Thoracic aorta endothelial cell (primary cell): ENCODE data around the gene PPP2R5C.

DNA sequence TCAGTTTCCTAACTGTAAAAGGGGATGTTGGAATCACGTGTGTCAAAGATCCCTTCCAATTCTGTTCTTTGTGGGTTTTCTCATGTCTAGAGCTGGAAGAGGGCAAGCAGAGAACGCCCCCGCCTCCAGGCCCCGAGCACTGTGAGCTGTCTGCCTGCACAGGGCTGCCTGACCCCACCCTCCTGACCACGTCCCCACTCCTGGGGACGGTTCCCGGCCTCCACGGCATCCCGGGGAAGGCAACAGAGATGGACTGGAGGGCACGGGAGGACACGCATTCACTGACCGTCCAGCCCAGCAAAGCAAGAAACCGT, 287.7 kb upstream of the PPP2R5C start:
- CAGE, long polyA plus RNA = no peak

DNA sequence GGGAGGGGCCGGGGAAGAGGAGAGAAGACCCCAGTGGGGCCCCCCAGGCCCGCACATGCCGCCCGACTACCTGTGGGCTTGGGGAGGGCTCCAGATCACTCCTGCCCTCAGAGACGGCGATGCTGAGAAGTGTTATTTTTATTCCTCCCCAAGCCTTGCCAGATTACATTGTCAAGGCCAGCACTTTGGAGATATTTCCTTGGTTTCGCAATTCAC, 285.9 kb upstream of the PPP2R5C start:
- CAGE, long polyA plus RNA = no peak

DNA sequence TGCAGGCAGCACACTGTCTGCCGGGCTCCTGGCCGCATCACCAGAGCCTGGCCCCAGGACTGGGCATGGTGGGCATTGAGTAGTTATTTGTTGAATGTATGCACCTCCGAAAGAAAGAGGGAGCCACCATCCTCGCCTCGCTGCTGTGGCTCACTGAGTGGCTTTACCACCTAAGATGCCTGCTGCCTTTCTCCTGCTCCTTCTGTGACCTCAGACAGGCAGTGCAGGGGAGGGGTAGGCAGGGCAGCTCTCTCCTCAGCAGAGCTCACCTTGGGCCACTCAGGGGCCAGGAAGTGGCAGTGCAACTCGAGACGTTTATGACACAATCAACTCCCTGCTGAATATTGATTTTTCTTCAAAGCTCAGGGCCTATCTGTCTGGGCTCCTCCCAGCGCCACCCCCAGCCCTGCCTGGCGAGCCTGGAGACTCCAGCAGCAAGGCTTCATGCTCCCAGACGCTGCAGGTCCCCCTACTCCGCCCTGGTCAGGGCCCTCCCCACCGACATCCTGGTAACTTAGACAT, 284.5 kb upstream of the PPP2R5C start:
- CAGE, long polyA plus RNA = no peak

DNA sequence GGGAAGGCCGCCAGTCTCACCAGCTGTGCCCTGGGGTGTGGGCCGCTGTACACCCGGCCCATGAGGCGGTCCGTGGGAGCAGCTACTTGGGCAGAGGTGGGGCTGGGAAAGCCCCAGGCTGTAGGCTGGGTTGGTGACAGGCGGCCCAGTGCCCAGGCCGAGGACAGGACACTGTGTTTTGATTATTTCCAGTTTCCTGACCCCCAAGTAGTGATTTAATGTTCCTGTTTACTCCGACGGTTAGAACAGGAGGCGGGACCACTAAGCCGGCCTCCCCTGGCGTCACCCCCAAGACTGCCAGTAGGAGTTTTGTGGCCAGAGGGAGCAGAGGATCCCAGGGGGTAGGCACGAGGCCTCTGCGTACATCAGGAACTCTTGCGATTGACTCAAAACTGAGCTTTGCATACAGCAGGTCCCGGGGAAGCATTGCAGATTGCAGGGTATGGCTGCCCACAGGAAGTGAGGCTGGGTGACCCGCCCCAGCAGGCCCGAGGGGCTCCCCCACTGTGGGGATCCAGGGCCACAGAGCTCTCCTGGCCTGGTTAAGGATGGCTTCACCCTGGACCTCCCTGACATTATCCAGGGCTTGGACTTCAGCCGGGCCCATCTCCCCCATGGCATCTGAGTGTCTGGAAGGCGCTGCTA, 242.7 kb upstream of the PPP2R5C start:
- CAGE, long polyA plus RNA = no peak

- CAGE, long polyA plus RNA = no peak
These were observed at the start of gene PPP2R5C for GRCh38 chr14:101761564-101762647. PPP2R5C (plus strand) TSS chr14:101761709.

DNA sequence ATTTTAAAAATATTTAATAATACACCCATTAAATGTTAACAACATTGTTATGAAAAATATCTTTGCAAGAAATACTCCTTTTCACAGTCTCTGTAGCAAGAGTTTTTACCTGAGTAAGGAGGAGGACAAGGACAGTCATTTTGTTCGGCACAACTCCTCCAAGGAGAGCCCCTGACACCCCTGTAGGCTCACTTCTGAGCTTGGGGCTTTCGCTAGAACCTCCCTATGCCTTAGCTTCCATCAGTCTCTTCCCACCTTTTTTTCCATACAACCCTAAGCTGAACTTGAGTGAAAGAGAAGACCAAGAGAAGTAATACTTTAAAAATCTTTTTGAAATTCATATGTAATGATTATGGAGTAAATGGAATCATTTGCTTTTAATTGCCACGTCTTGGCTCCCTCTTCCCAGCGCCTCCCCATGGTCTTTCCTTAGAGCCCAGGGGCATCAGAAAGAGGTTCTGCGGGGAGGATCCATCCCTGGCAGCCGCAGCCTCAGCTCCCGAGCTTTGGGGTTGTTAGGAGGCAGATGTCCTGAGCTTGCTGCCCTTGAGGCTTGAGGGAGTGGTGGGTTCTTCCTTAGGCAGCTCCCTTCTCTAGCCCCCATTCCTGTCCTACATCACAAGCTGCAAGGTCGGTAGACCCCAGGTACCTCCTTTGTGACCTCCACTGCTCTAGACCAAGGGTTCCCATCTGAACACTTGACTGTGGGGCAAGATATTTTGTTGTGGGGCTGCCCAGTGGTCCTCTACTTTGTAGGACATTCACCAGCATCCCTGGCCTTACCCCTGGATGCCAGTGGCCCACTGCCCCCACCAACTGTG, 6.0 kb downstream of the PPP2R5C start:
- CAGE, long polyA plus RNA = no peak

GRCh38 chr14:101776353-101777006, 15.0 kb downstream of the PPP2R5C start:
- CAGE, long polyA plus RNA = no peak

GRCh38 chr14:101797680-101798275, 36.3 kb downstream of the PPP2R5C start:
- CAGE, long polyA plus RNA = no peak

GRCh38 chr14:101835006-101835573, 73.6 kb downstream of the PPP2R5C start:
- CAGE, long polyA plus RNA = no peak

- CAGE, long polyA plus RNA = no peak
These were observed 78.3 kb downstream of the PPP2R5C start for GRCh38 chr14:101839669-101840260.

DNA sequence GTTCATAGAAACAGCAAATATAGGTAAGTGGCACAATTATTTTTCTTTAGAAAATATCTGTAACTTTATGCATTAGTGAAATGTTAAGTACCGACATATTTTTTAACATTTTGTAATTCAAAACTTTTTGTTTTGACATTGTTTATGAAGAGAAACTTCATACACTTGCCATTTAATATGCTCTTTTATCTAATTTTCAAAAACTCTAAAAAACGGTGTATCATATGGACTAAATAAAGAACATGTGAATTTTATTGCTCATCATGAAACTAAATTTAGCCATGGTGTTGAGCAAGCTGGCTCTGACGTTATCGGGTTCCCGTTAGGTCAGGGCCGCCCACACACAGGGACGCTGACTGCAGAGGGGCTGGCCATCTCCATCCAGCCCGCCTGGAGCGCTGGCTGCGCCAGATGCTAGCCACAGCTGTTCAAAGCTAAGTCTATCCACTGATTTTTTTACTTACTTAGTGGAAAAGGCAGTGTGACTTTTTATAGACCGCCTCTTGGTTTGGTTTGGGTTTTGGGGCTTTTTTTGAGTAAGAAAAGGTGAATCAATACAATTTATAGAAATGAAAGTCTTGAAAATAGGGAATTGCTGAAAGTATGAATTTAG, 36.5 kb upstream of the DYNC1H1 start:
- CAGE, long polyA plus RNA = no peak

DNA sequence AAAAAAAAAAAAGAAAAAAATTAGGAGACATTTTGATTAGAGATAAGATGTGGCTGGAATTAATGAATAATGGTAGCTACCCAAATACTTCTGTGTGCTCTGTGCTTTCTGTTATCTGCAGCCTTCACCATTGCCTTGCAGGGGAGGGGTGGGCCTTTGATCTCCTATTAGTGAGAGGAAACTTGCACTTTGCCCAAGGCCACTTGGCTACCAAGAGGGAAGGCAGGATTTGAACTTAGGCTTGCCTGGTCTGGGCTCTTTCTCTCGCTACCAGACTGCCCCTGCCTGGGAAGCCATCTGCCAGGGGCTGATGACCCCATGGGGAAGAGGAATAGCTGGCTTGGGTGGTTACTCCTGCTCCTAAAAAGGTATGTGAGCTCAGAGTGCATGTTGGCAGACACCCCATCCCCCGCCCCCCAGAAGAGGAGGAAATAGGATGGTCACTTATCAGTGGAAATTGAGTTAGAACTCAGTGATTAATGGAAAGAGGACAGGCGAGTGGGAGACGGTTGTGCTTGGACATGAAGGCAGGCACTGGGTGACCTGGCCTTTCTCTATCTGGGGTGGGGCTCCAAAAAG, 51.4 kb downstream of the WDR20 start:
- CAGE, long polyA plus RNA = no peak

DNA sequence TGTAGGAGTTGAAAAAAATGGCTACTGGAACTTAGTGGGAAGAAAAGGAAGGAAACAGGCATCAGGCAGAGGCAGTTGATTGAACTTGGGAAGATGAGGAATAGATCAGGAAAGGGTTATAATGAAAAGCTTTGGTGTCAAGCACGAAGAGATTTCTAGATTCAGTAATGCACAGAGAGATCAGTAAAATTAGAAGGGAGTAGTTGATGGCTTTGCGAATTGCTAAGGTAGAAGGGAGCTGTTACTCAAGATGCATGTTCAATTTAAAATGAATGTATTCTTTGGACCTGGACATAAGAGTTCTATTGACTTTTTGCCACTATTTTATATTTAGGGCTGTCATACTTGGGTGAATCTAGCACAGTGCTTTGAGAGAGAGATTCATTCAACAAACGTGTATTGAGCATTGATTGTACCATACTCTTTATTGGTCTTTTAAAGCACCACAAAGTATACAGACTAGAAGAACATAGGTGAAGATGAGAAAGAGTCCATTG, 2.1 kb downstream of the TECPR2 start:
- CAGE, long polyA plus RNA = no peak

GRCh38 chr14:102365296-102365704, 2.6 kb downstream of the TECPR2 start:
- CAGE, long polyA plus RNA = no peak

DNA sequence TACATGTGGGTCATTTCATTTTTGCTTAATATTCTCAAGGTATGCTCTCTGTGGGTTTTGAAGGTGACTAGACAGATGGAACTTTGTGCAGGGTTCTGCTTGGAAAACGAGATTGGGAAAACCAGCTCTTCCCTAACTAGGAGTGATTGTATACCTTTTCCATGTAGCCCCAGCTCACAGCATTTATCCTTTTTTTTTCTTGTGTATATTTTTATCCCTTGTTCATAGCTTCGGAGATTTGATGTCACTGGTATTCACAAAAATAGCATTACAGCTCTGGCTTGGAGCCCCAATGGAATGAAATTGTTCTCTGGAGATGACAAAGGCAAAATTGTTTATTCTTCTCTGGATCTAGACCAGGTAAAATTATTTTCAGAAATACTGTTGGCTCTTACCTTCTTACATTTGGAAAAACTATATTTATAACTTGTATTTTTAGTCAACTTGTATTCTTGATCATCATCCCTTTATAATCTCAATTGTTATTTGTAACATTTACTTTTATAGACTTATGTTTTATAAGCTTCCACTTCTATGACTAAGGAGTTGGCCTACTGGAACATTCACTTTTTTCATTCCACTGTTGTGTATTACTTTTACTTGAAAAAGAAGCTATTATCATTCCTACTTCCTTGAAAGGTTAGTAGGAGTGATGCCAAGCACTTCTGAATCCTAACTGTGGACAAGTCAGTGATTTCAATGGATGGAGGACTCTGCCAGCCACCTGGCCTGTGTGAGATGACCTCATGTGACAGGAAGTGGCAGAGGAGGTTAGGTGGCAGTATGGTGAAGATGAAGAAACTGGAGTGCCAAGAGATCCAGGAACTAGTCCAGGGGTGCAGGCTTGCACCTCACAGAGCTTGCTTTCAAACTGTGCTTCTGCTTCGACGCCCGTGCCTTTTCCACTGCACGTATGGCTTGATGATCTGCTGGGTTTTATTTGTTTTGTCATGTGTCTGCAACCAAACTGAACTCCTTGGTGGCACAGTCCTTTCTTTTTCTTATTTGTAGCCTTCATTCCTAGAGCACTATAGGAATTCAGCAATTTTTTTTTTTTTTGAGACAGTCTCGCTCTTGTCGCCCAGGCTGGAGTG, 45.9 kb downstream of the TECPR2 start:
- CAGE, long polyA plus RNA = no peak

GRCh38 chr14:102517158-102517970, 7.8 kb upstream of the ANKRD9 start:
- CAGE, long polyA plus RNA = no peak

DNA sequence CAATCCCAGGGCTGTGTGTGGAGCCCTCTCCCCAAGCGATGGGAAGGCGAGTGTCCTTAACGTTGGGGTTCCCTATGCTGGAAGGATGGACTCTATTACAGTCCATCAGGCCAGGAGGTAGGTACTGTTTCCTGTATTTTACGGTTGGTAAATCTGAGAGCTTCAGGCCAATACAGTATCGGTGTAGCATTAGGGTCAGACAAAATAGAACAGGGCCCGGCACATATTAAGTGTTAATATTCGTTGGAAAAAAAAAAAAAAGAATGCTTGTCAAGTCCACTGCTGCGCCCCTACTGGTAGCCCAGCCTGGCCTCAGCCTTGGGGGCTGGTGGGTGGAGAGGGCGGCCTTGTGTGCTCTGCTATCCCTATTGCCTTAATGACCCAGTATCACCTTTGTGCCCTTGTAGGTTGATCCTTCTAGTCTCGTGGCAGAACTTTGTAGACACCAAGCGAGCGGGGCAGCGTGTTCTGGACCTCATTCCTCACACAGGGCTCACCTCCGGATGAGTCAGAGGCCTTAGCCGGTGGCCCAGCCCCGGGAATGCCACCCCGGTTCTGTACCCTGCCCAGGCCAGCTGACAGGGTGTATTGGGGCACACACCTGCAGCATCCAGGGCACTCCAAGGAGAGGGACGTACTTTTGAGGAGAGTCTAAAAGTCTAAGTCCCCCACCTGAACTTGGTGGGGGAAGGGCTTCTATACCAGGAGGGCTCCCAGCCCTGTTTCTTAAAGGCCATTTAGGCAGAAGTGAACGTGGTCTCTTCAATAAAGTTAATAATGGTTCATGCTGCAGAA, 1.8 kb upstream of the RCOR1 start:
- CAGE, long polyA plus RNA = no peak

GRCh38 chr14:102592740-102593685, 564 bp downstream of the RCOR1 start:
- CAGE, long polyA plus RNA = no peak

DNA sequence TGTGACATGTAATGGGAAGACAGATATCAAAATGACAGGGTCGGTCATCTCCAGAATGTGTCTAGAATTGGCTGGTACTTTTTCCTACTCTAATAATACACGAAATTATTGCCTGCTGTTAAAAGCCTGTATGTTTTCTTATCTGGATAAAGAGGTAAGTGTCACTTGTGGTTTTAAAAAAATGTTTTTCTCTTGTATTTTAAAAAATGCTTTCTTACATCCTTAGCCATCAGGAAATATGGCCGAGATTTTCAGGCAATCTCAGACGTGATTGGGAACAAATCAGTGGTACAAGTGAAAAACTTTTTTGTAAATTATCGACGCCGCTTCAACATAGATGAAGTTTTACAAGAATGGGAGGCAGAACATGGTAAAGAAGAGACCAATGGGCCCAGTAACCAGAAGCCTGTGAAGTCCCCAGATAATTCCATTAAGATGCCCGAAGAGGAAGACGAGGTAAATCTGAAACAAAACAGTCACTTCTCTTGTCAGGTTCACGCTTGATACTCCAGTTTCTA, 55.2 kb upstream of the TRAF3 start:
- CAGE, long polyA plus RNA = no peak

DNA sequence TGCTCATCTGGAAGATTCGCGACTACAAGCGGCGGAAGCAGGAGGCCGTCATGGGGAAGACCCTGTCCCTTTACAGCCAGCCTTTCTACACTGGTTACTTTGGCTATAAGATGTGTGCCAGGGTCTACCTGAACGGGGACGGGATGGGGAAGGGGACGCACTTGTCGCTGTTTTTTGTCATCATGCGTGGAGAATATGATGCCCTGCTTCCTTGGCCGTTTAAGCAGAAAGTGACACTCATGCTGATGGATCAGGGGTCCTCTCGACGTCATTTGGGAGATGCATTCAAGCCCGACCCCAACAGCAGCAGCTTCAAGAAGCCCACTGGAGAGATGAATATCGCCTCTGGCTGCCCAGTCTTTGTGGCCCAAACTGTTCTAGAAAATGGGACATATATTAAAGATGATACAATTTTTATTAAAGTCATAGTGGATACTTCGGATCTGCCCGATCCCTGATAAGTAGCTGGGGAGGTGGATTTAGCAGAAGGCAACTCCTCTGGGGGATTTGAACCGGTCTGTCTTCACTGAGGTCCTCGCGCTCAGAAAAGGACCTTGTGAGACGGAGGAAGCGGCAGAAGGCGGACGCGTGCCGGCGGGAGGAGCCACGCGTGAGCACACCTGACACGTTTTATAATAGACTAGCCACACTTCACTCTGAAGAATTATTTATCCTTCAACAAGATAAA, 17.0 kb upstream of the AMN start:
- CAGE, long polyA plus RNA = no peak